ENCODE measurements around a stretch of chr21.

- PRO-cap: no peak
Observed at GRCh38 chr21:39319025-39319720, 5.7 kb upstream of the BRWD1 start.

DNA sequence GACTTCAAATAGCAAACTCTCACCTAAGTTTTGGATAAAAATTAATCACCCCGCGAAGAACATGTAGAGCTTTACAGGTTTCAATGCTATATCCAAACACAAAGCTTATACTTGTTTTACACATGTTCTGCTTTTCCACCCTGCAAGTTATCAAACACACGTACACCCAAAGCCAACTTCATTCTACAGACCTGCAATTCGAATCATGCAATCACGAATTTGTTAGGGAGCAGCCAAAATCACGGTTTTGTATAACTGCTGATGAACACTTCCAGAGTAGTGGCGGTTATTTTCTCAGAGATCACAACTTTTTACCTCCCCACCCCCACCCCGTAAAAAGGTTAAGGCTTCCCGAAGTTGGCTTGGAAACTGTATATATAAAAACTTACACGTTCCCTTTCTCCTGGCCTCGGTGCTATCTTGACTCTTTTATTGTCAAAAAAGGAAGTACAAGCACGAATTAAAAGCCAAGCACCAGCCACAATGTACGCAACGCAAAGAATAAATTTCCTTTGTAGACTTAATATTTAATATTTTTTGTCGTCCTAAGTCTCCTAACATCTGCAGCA is 1.3 kb downstream of the HMGN1 start:
- PRO-cap: unidirectional peak, plus-strand start at position 181 of the sequence

GRCh38 chr21:39385127-39386270 is 5.4 kb downstream of the GET1 start:
- PRO-cap: no peak

- PRO-cap: no peak
Observed at GRCh38 chr21:39641881-39642243, 29.1 kb downstream of the B3GALT5 start.

- PRO-cap: no peak
Observed at GRCh38 chr21:39670080-39670795, 57.5 kb downstream of the B3GALT5 start.

DNA sequence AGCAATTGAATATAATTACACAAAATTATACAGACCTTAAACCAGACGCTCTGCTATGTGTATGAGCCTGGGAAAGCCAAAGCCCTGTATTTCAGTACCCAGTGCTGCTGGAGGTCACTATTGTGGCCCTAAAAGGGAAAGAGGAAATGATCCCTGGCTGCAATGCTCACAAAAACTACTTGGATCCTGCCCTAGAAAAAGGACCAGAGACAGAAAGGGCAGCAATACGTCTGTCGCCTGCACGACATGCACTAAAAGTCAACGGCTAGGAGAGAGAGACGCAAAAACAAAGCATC is 284.4 kb downstream of the DSCAM start:
- PRO-cap: no peak

- PRO-cap: no peak
Observed at GRCh38 chr21:40563792-40564554, 283.0 kb downstream of the DSCAM start.

GRCh38 chr21:41169463-41170063 is 1.6 kb downstream of the BACE2 start:
- PRO-cap: no peak

GRCh38 chr21:41232152-41232476 is 64.2 kb downstream of the BACE2 start:
- PRO-cap: no peak

GRCh38 chr21:41304000-41304502 is 12.6 kb upstream of the FAM3B start:
- PRO-cap: no peak

GRCh38 chr21:41322708-41323204 is 6.2 kb downstream of the FAM3B start:
- PRO-cap: no peak

GRCh38 chr21:41419828-41420996 is 5.8 kb upstream of the MX1 start:
- PRO-cap: no peak

GRCh38 chr21:41426844-41427085 is 726 bp downstream of the MX1 start:
- PRO-cap: no peak

DNA sequence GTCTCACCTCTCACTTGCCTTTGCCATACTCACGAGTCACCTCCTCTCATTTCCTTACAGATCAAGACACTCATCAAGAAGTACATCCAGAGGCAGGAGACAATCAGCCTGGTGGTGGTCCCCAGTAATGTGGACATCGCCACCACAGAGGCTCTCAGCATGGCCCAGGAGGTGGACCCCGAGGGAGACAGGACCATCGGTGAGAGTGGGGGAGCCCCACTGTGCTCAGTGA is 14.7 kb downstream of the MX1 start:
- PRO-cap: no peak

GRCh38 chr21:41498921-41499122 is 9.1 kb downstream of the TMPRSS2 start:
- PRO-cap: no peak

DNA sequence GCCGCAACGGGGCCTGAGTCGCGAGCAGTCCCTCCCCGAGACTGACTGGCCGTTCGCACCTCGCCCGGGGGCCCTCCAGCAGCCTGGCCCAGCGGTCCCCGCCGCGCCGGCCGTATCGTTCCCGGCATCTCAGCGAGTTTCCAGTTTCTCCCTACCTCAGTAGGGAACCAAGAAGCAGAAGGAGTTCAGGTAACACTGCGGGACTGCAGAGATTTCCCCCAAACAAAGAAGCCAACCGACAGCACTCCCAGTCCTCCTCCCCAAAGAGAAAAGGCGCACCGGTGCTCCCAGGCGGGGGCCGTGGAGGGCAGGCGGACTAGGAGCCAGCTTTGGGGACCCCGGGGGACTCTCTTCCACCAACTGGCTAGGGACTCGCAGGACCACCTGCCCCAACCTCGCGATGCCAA is 536 bp downstream of the TMPRSS2 start:
- PRO-cap: no peak

DNA sequence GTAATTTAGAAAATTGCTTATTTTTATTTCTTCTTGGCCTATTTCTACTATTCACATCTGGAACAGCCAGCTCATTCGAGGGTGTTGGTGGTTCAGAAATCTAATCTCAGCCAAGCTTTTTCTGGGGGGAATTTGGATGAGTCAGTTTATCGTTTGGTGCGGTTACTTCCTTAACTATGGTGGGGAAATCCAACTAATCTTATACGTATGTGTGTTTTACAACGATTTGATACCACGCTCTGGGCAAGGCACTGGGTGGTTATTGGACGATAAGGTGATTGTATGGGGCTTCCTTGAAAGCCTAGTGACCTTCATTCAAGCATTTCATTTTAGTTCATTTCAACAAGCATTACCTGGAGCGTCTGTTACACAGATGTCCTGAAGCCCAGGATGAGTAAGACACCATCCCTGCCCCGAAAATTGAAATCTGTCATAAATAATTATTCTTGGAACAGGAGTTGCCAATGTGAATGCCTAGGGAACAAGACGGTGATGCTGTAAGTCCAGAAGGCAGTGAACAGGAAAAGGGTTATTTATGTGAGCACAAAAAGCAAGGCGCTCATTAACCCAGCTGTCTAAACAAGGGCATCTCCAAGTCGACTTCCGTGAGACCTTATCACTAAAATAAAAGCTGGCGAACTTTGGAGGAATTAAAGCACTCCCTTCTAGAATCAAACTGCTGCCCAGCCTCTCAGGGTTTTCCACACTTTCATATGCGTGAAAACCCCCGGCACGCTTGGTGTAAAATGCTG is 52.2 kb upstream of the TMPRSS2 start:
- PRO-cap: no peak

- PRO-cap: no peak
Observed at GRCh38 chr21:41630250-41630562, 122.2 kb upstream of the TMPRSS2 start.

DNA sequence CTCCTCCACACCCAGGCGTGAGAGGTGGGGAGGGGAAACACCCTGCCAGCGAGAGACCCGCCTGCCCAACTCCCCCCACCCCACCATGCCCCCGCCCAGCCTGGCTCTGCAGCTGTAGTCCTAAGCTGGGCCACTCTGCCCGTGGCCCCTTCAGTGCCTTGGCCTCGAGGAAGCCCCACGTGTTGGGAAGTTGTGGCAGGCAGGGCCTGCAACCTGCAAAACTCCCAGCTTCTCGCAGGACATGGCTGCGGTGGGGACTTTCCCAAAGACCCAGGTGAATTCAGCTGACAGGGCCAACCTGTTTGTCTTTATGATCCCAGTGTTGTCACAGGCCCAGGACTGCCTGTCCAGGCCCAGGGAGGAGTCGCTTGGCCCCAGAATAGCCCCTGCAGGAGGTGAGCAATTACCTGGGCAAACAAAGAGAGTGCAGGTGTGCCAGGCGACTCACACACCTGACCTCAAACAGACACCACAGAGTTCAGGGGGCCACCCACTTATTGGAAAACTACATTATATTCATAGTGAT is 62.8 kb downstream of the RIPK4 start:
- PRO-cap: no peak

- PRO-cap: unidirectional peak, plus-strand start at chr21:41834366; bidirectional peak, plus-strand start at chr21:41834458, minus-strand start at chr21:41834453
Observed at GRCh38 chr21:41834272-41835020, 44.7 kb downstream of the PRDM15 start.